Panc1 (cell line): ENCODE measurements around a stretch of chr6.

DNA sequence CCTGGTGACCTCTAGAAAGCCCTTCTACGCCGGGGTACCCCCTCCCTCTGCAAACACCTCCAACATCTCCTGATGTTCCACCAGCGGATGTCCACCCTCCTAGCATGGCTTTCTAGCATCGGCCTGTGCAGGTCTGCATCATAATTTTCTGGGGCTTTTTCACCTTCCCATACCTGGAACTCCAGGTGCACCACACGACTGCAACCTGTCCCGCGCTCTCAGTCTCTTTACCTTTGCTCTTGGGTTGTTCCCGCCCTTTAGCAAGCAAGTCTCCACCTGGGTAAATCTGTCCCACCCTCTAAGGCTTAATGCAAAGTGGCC is 2.6 kb downstream of the ITPR3 start:
- RRBS, 2 experiments: no CpG with 5 or more reads among the region's 8 CpGs

DNA sequence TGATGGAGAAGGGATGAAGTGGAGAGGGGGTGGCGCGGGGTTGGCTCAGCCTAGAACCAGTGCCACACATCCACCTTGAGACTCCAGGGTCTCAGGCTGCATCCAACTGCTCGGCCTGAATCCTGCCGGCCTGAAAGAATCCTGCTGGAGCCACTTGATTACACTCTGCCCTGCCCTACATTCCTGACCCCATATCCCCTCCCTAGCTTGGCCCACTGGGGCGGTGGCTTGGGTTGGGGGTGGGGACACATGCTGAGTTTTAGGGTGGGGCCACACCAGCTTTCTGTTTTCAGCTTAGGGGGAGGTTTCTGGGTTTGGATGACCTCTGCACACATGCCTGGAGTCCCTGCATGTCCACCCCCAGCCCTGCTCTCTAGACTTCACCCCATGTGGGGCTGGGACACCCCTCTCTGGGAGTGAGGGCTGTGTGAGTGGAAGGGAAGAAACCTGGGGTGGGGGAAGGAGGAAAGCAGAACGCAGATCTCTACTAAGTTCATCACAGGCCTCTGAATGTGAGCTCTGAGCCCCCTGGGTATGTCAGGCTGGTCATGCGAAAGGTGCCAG is 6.8 kb downstream of the ITPR3 start:
- RRBS, 2 experiments: no CpG with 5 or more reads among the region's 7 CpGs

DNA sequence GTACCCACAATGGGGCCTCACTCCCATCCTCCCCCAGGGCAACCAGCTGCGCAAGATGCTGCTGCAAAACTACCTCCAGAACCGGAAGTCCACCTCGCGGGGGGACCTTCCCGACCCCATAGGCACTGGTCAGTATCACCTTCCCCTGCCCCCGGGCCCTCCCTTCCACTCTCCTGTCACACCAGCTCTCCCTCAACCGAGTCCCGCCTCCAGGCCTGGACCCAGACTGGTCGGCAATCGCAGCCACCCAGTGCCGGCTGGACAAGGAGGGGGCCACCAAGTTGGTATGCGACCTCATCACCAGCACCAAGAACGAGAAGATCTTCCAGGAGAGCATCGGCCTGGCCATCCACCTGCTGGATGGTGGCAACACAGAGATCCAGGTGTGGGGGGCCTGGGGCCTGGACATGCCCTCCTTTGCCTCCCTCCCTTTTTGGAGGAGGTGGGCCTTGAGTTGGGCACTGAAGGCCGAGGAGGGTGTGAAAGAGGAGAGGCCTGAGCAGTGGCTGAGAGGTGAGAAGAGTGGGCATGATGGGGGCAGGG is 26.9 kb downstream of the UQCC2 start:
- RRBS, 2 experiments: 88 to 91% methylated on average over 8 of the region's 15 CpGs

GRCh38 chr6:34223117-34223791 is 13.4 kb upstream of the HMGA1 start:
- RRBS, 2 experiments: 27% methylated on average over 4 of the region's 18 CpGs; no CpG with 5 or more reads in 1 of the 2 experiments

DNA sequence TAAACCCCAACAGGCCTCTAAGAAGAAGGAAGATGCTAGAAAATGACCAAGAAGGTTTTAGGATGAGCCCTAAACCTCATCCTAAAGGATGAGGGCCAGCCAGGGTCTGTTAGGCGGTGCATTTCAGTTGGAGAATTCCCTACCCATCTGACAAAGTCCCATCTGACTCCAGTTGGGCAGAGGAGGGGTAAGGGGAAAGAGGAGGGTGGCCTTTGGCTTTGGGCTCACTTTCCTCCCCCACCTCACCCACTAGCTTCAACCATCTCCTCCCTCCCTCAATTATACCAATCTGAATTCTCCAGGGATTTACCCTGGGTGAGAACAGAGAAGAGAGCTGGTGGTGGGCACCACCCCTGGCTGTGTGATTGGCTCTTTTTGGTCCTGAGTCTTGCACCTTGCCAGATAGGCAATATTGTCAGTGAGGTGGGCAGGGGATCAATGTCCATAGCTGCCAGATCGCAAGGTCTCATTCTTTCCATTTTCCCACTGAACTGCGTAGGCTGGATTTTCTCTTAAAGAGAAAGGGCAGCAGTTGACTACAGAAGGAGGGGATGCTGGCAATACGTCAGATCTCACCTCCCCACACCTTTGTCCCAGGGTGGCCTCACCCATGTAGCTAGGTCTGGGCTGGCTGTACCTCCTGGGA is 3.3 kb downstream of the HMGA1 start:
- RRBS, 2 experiments: no CpG with 5 or more reads among the region's 4 CpGs

DNA sequence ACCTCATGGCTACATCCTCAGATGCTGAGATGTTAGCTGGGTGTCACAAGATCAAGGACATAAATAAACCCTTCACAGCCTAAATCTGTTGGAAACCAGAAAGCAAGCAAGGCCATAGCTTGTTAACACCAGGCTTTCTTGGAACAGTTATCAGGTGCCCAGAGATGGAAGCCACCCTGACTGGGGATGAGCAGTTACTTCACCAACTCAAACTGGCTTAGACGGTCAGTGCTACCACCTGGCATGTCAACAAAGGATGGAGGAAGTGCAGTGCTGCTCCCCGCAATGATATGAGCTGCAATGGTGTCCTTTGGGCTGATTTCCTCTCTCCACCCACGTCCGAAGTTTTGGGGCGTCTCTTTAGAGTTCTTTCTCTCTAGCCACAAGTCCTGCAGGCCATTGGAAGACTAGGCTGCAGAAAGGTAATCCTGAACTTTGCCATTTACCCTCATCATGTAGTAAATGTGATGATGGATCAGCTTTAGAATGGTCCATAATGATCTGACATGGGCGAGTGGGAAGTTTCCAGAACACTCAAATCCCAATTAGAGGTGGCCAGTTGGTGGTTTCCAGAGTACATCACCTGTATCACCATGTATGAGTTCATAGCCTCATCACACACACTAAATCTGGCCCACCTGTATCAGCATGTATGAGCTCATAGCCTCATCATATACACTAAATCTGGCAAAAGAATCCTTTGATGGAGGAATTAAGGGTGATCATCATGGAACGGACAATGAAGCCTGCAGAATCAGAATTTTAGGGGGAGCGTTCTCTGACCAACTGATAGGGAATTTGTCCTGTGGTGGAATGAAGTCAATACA is 29.2 kb upstream of the SMIM29 start:
- RRBS, 2 experiments: no CpG with 5 or more reads among the region's 8 CpGs

- RRBS, 2 experiments: no CpG with 5 or more reads among the region's 11 CpGs
Measured at GRCh38 chr6:34414376-34415618, 11.1 kb downstream of the RPS10 start.

- RRBS, 2 experiments: 57% methylated on average over 1 of the region's 9 CpGs; no CpG with 5 or more reads in 1 of the 2 experiments
Measured at GRCh38 chr6:34544820-34545332, 11.3 kb downstream of the SPDEF start.

GRCh38 chr6:34656065-34657082 is 40.2 kb downstream of the ILRUN start:
- RRBS, 2 experiments: no CpG with 5 or more reads among the region's 12 CpGs

DNA sequence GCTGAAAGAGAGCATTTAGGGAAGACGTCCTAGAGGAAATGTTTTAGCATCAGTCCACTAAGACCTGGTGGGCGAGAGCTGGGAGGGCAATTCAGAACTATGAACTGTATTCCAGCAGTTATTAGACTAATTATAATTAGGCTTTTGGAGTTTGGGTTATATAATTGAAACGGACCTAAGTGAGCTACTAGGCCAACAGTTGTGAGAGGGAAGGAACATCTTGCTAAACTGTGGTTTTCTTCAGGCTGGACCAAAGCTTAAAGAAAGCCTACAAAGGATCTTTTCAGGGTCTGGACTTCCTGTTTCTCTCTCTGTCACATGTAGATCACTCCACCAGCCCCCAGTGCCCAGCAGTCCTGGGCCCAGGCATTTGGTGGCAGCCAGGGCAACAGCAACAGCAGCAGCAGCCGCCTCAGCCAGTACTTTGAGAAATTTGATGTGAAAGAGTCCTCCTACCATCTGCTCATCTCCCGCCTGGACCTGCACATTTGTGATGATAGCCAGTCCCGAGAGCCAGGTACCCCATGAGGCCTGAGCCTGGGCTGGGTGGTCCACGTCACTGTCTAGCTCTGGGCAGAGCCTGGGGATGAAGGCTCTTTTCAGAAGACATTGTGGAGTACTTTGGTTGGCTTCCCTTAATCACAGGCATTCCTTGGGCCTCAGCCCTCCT is 44.1 kb downstream of the BLTP3A start:
- RRBS, 2 experiments: no CpG with 5 or more reads among the region's 7 CpGs

- RRBS, 2 experiments: no CpG with 5 or more reads among the region's 4 CpGs
Measured at GRCh38 chr6:34916662-34917115, 27.6 kb downstream of the ANKS1A start.

- RRBS, 2 experiments: no CpG with 5 or more reads among the region's 4 CpGs
Measured at GRCh38 chr6:34992003-34992485, 103.0 kb downstream of the ANKS1A start.

DNA sequence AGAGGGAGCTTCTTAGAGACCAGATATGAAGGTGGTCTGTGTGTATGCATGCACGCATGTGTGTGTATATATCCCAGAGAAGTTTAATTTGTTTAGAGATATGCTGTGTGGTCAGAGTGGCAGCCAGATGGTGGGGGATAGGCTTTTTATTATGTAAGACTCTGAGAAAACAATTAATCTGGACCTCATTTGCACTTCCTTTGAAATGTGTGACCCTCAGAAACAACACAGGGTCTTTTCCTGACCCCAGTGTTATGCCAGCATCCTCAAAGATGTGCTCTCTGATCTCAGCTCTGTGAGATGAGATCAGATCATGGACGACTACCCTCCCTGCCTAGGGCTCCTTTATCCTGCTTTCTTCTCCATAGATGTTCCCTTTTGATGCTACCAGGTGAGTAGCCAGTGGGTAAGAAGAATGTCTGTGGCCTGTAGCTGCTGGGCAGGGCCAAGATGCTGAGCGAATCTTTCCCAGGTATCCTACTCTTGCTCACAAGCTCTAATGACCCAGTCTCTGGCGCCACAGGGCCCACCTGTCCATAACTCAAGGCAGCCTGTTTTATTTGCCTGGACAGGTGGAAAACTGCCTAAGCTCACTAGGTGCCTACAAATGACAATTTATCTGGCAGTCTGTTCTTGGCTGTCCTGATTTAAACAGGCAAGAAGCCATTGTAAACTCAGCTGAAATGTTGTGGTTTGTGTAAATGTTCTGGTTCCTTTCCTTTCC is 113.5 kb downstream of the TCP11 start:
- RRBS, 2 experiments: no CpG with 5 or more reads among the region's 4 CpGs

DNA sequence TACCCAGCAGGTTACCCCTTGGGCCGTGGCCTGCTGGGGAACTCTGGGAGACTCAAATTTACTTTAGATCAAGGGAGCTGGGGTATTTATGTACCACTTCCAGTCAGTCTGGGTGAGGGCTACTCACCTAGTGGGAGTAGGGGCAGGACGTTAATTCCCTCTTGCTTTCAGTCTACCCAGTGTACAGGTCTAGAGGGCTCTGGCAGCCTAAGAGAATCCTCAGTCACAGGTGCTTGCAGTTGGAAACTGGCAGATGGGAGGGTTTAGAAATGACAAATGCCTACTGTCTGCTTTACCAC is 103.7 kb downstream of the TCP11 start:
- RRBS, 2 experiments: no CpG with 5 or more reads among the region's 2 CpGs

- RRBS, 2 experiments: no CpG with 5 or more reads among the region's 2 CpGs
Measured at GRCh38 chr6:35042015-35042454, 99.1 kb downstream of the TCP11 start.

DNA sequence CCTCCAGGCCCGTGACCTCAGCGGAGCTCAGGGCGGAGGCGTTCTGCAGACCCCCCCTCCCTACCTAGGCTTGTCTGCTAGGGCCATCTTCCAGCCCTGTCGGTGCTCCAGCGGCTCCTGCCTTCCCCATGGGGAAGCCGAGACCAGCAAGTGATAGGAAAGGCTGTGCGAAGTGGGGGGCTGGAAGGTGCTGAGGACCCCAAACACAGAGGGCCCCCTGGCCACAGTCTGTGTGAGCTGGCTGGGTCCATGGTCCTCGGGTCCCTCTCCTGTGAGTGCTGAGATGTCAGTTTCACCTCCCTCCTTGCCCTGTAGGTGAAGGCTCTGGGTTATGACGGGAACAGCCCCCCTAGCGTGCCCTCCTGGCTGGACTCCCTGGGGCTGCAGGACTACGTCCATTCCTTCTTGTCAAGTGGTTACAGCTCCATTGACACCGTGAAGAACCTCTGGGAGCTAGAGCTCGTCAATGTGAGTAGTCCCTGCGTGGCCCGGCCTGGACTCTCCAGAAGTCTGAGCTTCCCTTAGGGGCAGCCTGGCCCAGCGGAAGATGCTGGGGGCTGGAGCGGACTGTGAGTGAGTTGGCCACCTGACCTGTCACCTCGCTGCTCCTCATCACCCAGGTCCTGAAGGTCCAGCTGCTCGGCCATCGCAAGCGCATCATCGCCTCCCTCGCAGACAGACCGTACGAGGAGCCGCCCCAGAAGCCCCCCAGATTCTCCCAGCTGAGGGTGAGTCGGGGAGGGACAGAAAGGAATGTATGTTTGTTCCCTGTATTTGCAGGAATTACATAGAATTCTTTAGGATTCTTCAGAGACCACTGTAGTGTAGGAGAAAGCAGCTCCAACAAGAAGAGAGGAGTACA is 61.7 kb downstream of the TCP11 start:
- RRBS, 2 experiments: no CpG with 5 or more reads among the region's 28 CpGs

- RRBS, 2 experiments: no CpG with 5 or more reads among the region's 32 CpGs
Measured at GRCh38 chr6:35080812-35081724, 60.1 kb downstream of the TCP11 start.

DNA sequence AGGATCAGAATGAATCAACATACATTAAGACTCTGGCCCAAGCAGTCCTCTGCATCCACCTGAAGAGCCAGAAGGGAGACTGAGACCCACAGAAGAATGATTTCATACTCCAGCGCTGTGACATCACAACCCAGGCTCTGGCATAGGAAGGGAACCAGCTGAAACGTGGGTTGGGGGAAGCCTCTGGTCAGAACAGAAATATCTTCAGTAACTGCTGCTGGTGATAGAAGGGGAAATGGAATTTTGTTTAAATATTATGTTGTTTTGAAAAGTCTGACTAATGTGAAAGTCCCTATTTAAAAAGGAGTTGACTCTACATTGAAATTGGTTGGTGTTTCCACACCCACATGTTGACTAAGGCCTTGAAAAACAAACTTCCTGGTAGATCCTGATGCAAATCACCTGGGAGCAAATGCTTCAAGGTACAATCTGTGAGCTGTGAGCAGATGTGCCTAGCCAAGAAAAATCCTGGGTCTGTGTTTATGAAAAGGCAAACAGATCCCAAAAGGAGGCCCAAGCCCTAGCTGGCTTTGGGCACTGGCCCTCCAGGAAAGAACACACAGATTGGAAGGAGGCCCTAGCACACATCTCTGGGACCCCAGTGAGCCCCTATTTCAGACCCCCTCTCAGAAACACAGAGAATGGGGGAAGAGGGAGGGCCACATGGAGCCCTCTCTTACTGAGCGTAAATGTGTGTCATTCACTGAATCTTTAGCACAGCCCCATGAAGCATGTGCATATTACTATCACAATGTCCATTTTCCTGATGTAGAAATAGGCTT is 24.6 kb upstream of the TCP11 start:
- RRBS, 2 experiments: no CpG with 5 or more reads among the region's 3 CpGs

DNA sequence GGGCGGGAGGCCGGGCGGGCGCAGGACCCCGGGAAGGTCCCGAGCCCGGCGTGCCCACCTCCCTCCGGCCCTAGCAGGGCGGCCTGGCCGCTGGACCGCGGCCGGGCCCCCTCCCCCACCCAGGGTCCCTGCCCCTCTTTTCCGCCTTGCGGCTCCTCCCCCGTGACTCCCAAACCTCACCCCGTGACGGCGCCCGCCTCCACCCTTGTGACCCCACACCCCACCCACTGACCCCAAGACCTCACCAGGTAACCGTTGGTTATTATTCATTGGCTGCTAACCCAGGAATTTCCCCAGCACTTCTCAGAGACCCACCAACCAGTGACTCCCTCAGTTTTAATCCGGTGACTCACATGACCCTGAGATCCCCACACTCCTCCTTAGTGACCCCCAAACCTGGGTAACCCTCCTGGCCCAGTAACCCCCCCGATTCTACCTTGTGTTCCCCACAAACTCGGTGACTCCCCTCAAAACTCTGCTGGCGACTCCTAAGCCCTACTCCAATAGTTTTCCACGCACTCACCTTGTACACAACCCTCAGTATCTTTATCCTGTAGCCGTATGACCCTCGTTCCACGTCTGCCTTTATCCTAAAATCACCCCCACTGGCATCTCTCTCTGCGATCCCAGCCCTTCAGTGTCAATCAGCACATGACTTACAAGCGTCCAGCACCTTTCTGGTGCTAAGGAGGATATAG is 493 bp downstream of the ZNF76 start:
- RRBS, 2 experiments: 1 to 5% methylated on average over 8 of the region's 32 CpGs

GRCh38 chr6:35342886-35343252 is 511 bp downstream of the PPARD start:
- RRBS, 2 experiments: no CpG with 5 or more reads among the region's 11 CpGs